Penis (tissue), 1 donor: ENCODE data around the genes OIP5 and PLA2G4D.

DNA sequence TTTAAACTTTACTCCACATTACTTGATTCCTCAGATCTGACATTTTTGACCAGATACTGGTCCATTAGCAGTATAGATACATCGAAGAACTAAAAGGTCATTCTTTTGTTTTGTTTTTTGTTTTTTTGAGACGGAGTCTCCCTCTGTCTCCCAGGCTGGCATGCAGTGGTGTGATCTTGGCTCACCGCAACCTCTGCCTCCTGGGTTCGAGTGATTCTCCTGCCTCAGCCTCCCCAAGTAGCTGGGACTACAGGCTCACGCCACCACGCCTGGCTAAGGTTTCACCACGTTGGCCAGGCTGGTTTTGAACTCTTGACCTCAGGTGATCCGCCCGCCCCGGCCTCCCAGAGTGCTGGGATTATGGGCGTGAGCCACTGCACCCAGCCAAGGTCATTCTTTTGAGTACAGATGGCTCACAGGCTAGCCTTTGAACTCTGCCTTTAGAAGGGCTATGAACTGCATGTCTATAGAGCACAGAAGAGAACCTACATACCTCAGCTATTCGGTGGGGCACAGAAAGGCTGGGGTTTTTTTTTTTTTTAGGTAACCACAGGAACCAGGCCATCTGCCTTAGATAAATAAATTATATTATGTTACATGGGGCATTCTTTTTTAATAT is 28.7 kb downstream of the CHP1 start:
- PRO-cap, result no peak

DNA sequence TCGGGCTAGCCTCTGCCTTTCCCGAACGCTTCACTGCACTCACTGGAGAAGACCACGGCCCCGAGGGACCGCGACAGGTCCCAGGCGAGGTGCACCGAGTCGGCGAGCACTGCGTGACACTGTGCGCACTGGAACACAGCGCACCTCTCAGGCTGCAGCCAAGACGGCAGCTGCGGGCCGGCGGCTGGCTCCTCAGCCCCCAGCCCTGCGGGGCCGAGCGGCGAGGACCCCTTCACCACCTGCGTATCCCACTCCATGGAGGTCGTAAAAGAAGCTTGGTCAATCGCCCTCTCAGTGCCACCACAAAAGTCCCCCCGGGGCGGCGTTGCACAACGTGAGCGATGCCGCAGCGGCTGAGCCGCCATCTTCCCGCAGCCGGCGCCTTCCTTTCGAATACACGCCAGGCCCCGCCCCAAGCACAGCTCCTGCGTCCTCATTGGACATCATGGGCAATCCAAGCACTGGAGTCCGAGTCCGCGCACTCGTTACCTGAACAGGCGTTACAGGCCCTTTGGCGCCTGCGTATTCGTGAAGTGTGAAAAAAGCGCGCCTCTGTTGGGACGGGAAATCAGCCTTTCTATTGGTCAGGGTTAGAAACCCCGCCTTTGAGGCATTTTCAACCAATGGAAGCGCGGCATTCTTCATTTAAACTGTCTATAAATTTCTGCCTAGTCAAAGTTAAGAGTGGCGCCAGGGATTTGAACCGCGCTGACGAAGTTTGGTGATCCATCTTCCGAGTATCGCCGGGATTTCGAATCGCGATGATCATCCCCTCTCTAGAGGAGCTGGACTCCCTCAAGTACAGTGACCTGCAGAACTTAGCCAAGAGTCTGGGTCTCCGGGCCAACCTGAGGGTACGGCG is at the start of gene OIP5:
OIP5 (minus strand) TSS at position 395 of the 862 bp plus-strand sequence.
- PRO-cap, result bidirectional peak, plus-strand start at position 675 of the sequence, minus-strand start at position 388 of the sequence

DNA sequence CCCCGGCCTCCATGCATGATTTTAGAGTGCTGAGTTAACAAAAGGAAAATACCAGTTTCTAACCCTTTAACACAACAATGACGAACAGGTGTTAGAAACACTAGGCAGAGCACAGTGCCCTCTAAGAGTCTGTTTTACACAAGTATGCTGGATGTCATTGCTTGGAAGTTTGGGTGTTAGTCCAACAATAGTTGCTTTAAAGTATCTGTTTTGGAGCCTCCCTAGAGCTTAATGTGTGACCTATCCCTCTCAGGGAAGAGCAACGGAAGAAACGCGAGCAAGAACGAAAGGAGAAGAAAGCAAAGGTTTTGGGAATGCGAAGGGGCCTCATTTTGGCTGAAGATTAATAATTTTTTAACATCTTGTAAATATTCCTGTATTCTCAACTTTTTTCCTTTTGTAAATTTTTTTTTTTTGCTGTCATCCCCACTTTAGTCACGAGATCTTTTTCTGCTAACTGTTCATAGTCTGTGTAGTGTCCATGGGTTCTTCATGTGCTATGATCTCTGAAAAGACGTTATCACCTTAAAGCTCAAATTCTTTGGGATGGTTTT is 22.4 kb downstream of the NDUFAF1 start:
- PRO-cap, result no peak

- PRO-cap, result no peak
Observed at GRCh38 chr15:41417888-41418360, 1.0 kb downstream of the RTF1 start.

DNA sequence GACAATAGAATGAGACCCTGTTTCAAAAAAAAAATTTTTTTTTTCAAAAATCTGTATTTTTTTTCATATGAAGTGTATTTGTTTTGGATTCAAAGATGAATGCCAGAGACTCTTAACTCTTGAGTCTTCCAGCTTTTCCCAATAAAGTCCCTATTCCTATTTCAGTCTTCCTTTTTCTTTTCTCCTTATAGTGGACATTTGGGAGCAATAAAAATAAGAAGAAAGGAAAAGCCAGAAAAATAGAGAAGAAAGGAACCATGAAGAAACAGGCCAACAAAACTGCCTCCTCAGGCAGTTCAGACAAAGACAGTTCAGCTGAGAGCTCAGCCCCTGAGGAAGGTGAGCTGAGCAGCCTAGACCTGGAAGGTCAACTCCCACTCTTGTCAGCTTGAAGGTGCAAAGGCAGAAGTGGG is 35.8 kb downstream of the RTF1 start:
- PRO-cap, result no peak

GRCh38 chr15:41561784-41562275 is 2.8 kb downstream of the TYRO3 start:
- PRO-cap, result no peak

DNA sequence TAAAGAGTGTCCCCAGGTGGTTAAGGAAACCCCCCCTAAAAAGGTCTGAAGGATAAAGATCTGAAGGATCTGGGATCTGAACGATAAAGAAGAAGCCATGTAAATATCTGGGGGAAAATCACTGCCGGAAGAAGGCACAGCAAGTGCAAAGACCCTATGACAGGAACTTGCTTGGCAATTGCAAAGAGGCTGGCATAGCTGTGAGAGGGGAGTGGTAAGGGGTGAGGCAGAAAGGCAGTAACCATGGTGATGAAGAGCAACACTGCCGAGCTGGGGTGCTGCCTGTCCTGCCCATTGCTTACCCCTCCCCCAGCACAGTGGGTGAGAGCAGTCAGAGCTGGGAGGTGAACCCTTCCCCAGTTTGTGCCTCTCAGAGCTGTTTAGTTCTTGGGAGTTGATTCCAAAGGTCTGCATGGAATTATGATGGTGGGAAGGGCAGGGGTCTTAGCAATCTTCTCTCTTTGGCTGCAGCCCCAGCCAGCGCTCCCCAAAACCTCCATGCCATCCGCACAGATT is 8.8 kb downstream of the TYRO3 start:
- PRO-cap, result no peak

DNA sequence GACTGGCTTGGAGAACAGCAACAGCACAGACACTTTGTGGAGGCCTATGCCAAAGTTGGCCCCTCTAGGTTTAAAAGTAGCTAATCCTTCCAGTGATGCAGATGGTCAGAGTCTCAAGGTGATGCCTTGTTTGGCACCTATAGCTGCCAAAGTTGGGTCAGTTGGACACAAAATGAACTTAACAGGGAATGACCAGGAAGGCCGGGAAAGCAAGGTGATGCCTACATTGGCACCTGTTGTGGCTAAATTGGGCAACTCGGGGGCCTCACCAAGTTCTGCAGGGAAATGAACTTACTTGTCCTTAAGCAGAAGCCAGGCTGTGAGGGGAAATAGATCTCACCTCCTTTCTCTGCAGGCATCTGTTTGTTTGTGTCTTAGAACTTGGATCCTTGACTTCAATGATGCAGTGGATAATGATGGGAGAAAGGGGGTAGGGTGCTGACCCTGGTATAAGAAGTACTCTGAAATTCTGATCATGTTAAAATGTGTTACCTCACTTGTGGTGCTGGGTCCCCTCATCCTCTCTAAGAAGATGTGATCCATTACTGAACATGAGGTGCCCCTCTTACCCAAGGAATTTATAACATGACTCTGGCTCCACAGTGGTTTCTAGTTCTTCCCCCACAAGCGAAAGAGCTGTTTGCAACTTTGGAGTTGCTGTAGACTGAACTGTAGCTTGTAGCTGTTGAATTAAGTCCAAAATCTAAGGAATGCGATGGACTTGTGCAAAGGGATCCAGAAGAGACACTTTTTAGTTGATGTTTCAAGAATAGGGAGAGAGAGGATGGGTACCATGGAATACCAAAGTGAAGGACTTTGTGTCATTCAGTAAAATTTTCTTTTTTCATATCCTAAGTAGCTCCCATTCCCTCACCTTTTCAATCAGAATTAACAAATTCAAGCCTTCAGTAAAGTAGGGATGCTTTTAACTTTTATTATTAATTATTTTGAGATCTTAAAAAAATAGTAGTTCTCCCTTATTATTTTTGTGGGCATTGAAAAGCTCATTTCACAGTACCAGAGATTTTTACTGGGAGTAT is 7.0 kb upstream of the MAPKBP1 start:
- PRO-cap, result no peak

GRCh38 chr15:41796508-41797102 is 22.3 kb downstream of the MAPKBP1 start:
- PRO-cap, result no peak

DNA sequence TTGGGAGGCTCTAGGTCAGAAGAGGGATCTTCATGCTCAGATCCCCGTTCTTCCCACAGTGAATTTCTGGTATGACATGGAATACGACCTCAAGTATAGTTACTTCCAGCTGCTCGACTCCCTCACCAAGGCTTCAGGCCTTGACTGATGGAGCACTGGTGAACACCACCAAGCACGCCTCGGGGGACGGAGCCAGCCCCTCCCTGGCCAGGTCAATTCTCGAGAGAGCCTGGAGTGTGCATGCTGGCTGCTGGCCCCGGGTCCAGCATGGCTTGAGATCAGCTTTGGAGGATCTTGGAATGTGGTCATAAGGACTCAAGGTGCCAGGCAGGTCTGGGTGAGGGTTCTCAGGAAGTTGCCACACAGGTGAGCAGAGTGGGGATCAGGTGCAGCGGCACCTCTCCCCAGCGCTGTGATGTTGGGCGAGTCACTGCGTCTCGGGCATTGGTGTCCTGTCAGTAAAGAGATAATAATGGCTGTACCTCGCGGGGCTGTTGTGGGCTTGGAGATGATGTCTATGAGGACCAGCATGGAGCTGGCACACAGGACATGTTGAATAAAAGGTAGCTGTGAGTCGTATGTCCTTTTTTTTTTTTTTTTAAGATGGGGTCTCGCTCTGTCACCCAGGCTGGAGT is 1.5 kb upstream of the PLA2G4B start:
- PRO-cap, result no peak

GRCh38 chr15:41926528-41927245 is 32.8 kb upstream of the SPTBN5 start:
- PRO-cap, result no peak

GRCh38 chr15:41950345-41950904 is 21.9 kb downstream of the EHD4 start:
- PRO-cap, result no peak

GRCh38 chr15:41956959-41957920 is 15.1 kb downstream of the EHD4 start:
- PRO-cap, result no peak

DNA sequence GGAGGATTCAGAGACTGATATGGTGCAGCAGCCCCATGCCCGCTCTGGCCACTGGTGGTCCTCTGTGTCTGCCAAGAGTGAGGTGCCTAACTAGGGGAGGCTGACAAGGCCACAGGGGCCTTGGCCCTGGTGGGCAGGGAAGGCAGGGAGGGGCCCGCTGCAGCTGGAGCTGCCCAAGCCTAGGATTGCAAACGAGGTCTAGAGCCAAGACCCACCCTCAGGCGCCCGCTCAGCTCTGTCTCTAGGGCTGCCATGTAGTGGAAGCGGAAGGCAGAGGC is 11.4 kb downstream of the PLA2G4D start:
- PRO-cap, result no peak

GRCh38 chr15:42094388-42094643 is at the start of gene PLA2G4D:
PLA2G4D (minus strand) TSS chr15:42094562.
- PRO-cap, result no peak

DNA sequence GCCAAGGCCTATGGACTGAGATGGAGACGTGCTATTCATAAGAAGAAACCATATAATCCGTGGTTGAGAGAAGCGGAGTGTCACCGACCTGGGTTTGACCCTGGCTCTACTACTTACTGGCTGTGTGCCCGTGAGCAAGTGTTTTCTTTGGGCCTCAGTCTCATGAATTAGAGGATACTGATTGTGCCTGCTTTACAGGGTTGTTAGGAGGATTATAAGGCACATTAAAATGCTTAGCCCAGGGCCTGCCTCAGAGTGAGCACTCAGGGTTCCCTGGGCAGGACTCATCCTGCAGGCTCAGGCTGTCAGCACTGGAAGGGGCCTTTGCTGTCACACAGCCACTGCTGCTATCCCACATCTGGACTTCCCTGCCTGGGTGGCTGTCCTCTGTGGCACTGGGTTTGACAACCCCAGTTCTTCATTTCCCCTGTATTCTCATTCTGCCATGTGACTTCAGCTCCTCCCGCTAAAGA is 4.7 kb downstream of the PLA2G4F start:
- PRO-cap, result no peak

- PRO-cap, result no peak
Observed at GRCh38 chr15:42157587-42158500, 1.4 kb upstream of the PLA2G4F start.

DNA sequence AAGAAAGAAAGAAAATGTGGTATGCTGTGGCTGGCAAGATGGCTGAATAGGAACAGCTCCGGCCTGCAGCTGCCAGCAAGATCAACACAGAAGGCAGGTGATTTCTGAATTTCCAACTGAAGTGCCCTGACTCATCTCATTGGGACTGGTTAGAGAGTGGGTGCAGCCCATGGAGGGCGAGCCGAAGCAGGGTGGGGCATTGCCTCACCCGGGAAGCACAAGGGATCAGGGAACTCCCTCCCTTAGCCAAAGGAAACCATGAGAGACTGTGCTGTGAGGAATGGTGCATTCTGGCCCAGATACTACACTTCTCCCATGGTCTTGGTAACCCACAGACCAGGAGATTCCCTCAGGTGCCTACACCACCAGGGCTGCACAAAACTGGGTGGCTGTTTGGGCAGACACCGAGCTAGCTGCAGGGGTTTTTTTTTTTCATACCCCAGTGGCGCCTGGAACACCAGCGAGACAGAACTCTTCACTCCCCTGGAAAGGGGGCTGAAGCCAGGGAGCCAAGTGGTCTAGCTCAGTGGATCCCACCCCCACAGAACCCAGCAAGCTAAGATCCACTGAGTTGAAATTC is 27.9 kb upstream of the TMEM87A start:
- PRO-cap, result no peak

GRCh38 chr15:42301805-42302335 is 28.6 kb upstream of the TMEM87A start:
- PRO-cap, result no peak

DNA sequence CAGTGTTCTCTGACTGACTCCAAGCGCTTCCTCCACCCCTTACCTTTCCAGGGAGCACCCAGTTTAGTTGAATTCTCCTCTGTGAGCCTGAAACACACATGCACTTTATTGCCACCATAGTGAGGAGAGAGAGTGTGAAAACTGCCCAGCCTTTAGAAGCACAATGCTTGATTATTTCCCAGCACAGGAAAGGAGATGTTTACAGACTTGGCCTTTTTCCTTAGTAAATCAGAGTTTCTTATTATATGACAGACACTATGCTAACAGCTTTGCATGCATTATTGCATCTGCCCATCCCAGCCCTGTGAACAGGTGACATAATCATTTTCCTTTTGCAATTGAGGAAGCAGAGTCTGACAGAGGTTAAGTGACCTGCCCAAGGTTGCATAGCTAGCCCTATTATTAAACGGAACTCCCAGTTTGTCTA is 36.5 kb downstream of the CAPN3 start:
- PRO-cap, result no peak